HCT116 (cell line): ENCODE results near the genes ZNF23 and PMFBP1.

GRCh38 chr16:70785578-70786017 is 15.4 kb downstream of the VAC14 start:
- RRBS = no CpG with 5 or more reads among the region's 10 CpGs

GRCh38 chr16:71288162-71288558 is 1.0 kb downstream of the CMTR2 start:
- RRBS = no CpG with 5 or more reads among the region's 1 CpG

- RRBS = 85% methylated on average over 1 of the region's 8 CpGs
Observed at GRCh38 chr16:71385232-71385671, 26.7 kb downstream of the CALB2 start.

DNA sequence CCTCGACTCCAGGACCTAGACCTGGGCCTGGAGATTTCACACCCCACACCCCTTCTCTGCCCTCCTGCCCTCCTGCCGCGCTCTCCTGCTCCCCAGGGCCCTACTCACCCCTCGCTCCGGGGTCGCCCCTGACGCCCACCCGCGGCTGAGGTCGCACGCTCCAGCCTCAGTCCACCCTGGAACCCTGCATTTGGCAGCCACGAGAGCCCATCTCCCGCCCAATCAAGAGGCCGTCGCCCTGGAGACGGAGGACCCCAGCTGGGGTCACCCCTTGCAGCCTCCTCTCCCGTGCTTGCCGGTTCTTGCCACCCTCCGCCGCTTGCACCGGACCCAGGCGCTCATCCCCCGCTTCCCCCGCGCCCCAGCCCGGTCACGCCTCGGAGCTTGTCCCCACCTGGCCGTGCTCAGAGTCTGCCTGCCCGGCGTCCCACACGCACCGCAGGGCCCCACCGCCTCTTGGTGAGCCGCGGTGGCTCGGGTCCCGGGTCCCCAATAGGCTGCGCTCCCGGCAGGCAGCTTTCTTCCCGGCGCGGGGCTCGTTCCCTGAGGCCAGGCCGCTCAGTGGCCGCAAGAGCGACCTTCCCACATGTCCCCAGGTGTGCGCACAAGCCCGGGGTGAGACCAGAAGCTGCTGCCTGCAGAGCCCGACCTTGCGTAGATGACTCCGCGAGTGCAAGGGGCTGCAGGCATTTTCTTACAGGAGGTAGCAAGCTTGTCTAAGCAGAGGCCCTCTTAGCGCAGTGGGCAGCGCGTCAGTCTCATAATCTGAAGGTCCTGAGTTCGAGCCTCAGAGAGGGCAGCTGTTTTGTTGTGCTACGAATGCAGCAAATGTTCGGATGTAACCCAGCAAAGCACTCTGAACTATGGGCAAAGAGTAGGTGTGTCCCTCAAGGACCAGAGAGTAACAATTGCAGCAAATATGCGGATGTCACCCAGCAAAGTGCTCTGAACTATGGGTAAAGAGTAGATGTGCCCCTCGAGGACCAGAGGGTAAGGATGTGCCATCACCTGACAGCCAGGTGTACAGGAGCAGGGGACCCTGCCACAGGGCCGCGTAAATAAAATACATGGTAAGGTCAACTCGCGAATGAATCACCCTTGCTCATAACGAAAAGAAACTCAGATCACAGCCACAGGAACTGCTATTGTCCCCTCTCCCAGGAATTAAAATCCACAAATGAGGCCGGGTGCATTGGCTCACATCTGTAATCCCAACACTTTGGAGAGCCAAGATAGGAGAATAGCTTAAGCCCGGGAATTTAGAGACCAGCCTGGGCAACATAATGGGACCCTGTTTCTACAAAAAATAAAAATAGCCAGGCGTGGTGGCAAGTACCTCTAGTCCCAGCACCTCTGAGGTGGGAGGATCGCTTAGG is 15.6 kb downstream of the TLE7 start:
- RRBS = 52% methylated on average over 25 of the region's 70 CpGs

GRCh38 chr16:71461460-71462642 is at the start of gene ZNF23:
Gene ZNF23 (minus strand): TSS chr16:71462247.
- RRBS = 3% methylated on average over 17 of the region's 56 CpGs

GRCh38 chr16:71558235-71558682 is 18.6 kb downstream of the TAT start:
- RRBS = no CpG with 5 or more reads among the region's 1 CpG

GRCh38 chr16:71568642-71569025 is 8.3 kb downstream of the TAT start:
- RRBS = no CpG with 5 or more reads among the region's 4 CpGs

DNA sequence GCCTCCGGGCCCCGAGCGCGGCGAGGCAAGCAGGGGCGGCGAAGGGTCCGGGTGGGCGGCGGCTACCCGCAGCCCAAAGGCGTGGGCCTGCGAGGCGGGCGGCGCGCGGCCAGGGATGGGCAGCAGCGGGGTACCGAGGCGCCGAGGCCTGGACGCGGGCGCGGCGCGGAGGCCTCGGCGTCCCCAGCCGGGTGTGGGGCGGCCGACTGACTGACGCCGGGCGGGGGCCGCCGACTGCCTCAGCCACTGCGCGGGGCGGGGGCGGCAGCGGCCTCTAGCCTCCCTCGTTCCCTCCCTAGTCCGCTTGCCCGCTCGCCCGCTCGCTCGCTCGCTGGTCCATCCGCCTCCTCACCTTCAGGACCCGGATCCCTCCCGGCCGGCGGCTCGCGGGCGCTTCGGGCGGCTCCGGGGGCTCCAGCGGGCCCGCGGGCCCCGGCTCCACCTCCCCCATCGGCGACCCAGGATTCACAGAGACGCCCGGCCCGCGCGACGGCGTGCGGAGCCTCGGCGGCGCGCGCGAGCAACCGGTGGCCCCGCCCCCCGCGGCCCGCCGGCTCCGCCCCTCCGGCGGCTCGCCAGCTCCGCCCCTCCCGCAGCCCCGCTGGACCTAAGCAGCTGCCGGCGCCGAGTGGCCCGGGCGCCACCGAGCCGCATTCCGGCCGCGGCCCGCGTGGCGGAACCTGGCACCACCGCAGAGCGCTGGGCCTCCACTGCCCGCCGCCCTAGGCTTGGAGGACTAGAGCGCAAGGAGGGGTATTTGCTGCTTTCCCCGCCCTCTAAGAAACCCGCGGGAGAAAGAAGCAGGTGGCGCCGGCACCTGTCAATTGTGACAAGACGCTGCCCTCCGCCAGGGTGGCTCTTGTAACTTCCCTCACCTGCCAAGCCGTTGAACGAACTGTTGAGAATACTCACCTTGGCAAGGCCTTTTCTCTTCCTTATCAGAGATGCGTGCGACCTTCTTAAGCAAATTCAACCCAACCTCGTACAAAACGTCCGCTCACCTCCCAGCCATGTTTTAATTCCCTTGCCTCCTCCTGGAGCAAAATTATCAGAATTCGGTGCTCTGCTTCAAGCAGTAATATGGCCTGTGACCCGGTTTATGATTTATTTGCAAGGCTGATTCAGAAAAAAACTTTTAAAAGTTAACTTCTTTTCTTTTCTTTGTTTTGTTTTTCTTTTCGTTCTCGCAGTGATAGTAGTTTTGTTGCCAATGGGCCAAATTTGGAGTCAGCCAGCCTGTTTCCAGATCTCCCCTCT is 656 bp downstream of the PHLPP2 start:
- RRBS = 2% methylated on average over 32 of the region's 131 CpGs

- RRBS = no CpG with 5 or more reads among the region's 3 CpGs
Observed at GRCh38 chr16:71745063-71745743, 20.7 kb upstream of the PHLPP2 start.

- RRBS = no CpG with 5 or more reads among the region's 10 CpGs
Observed at GRCh38 chr16:71777620-71778092, 31.0 kb downstream of the AP1G1 start.

DNA sequence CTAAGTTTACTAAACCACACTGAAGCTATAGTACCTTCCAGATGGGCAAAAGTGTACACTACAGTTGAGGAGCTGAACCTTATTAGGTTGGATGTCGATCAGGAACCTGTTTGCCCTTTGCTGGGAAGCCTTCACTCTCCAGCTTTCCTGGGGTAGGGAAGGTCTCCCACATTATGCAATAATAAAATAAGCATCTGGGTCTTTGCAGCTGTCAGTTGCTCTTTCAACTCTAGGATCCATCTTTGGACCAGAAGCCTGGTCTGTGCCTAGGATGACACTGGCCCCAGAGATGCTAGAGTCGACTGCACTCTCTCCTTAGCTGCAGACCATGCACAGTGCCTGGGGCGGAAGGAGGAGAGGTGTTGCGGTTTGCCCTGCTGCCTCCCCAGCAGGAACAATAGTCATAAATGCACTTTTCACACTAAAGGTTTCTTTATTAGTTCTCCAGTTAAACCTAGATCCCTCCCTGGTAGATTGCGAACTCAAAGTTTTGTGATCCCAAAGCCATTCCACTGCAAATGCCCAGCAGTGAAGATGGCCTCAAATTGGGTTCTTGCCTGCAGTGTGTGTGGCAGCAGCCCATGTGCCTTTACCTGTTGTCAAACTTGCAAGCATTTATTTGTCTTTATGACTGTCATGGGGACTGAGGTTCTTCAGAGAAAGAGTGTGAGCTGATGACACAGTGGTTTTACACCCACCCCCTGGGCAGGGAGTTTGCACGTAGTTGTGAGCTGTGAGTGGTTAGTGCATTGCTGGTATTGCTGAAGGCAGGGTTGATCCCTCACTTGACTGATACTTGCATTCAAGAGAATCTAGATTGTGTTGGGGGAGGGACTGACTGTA is 10.2 kb downstream of the ATXN1L start:
- RRBS = no CpG with 5 or more reads among the region's 6 CpGs

- RRBS = no CpG with 5 or more reads among the region's 3 CpGs
Observed at GRCh38 chr16:71919142-71919501, 23.8 kb downstream of the IST1 start.

GRCh38 chr16:71927839-71928359 is 32.6 kb downstream of the IST1 start:
- RRBS = no CpG with 5 or more reads among the region's 9 CpGs

GRCh38 chr16:72016795-72017788 is 8.5 kb downstream of the DHODH start:
- RRBS = no CpG with 5 or more reads among the region's 12 CpGs

GRCh38 chr16:72091093-72091612 is 2.3 kb downstream of the TXNL4B start:
- RRBS = no CpG with 5 or more reads among the region's 5 CpGs

- RRBS = no CpG with 5 or more reads among the region's 9 CpGs
Observed at GRCh38 chr16:72095915-72096437, 2.3 kb downstream of the DHX38 start.

DNA sequence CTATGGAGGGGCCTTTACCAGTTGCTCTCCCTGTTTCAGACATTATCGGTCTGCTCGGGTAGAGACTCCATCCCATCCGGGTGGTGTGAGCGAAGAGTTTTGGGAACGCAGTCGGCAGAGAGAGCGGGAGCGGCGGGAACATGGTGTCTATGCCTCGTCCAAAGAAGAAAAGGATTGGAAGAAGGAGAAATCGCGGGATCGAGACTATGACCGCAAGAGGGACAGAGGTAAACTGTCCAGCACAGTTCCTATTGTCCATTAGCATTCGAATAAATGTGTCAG is 3.1 kb downstream of the DHX38 start:
- RRBS = no CpG with 5 or more reads among the region's 15 CpGs

DNA sequence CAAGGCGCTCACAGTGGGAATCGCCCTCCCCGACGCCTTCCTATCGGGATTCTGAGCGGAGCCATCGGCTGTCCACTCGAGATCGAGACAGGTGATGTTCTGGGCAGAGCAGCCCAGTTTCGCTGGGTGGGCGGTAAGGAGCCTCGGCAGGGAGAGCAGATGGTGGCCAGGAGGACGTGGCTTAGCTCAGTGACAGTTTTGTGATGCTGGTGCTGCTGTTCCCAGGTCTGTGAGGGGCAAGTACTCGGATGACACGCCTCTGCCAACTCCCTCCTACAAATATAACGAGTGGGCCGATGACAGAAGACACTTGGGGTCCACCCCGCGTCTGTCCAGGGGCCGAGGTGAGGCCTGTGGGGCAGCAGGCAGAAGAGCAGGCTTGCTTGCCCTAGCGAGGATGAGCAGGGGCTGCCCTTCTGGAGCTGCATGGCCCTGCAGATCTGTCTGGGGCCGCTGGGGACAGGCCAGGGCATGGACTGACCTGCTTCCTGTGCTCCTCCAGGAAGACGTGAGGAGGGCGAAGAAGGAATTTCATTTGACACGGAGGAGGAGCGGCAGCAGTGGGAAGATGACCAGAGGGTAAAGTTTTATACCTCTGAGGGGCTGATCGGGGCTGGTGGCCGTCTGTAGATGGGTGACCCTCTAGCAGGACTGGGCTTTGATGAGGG is 5.2 kb downstream of the DHX38 start:
- RRBS = no CpG with 5 or more reads among the region's 28 CpGs

DNA sequence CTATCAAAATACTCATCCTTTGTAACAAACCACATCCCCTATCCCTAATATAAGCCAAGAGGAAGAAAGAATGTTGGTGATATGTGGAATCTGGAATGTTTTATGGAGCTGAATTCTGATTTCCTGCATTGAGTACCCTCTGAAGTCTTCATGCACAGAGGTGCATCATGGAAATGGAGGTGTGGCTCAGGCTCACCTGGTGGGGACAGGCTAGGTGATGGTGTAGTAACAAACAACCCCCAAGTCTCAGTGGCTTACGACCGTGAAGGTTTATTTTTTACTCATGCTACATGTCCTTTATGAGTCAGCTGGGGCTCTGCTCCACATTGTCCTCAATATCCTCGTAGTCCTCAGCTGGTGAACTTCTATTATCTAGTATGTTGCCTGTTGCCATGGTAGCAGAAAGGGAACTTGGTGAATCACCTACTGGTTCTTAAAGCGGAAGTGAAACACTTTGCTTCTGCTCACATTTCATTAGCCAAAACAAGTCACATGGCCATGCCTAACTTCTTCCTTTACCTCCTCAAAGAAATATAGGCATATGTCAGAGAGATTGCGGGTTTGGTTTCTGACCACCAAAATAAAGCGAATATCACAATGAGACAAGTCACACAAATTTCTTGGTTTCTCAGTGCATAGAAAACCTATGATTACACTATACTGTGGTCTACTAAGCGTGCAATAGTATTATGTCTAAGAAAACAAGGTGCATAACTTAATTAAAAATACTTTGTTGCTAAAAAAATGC is at the start of gene PMFBP1:
Gene PMFBP1, minus strand, starts transcription at position 75 of the 748 bp plus-strand sequence.
- RRBS = no CpG with 5 or more reads among the region's 7 CpGs

GRCh38 chr16:72787388-72788302 is 260.3 kb downstream of the ZFHX3 start:
- RRBS = no CpG with 5 or more reads among the region's 57 CpGs